ENCODE measurements around the genes ZFY, RBMY1B and DAZ1.

- RRBS, result no CpG with 5 or more reads among the region's 45 CpGs
These were observed 357 bp upstream of the ZFY start for GRCh38 chrY:2934723-2935324.

GRCh38 chrY:2935325-2936303, at the start of gene ZFY:
TSS of gene ZFY (plus strand) at chrY:2935381.
- RRBS, result no CpG with 5 or more reads among the region's 106 CpGs

GRCh38 chrY:3004363-3005160, 69.4 kb downstream of the ZFY start:
- RRBS, result no CpG with 5 or more reads among the region's 7 CpGs

DNA sequence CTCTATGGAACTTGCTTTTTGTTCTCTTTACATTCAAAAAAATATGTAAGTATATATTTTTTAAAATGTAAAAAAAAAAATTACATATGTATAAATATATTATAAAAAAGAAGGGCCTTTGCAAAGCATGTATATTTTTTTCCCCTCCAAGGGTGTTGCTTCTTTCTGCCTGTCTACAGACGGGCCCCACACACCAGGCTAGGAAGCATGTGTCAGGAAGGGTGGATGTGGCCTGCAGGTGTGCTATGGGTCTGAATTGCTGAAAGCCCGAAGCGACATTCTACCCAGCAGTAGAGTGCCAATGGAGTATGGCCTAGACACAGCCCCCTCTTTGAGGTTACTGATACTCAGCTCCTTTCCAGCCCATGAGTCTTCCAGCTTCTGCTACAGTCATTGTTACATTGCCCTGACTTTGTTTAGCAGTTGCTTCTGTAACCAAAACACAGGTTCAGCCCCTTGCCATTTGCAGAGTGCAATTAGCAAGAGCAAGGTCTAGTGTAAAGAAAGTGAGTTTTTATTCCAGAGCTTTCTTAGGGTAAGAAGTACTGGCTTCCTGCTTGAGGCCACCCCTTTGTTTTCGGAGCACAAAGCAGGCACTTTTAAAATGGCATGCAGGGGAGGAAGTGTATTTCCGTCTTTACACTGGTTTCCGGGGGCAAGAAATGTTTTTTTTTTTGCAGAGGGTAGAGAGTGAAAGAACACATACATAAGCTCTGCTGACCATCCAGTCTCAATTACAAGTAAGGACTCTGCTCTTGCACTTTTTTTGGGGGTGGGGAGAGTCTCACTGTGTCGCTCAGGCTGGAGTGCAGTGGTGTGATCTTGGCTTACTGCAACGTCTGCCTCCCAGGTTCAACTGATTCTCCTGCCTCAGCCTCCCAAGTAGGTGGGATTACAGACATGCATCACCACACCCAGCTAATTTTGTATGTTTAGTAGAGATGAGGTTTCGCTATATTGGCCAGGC, 428.0 kb upstream of the AMELY start:
- RRBS, result no CpG with 5 or more reads among the region's 9 CpGs

DNA sequence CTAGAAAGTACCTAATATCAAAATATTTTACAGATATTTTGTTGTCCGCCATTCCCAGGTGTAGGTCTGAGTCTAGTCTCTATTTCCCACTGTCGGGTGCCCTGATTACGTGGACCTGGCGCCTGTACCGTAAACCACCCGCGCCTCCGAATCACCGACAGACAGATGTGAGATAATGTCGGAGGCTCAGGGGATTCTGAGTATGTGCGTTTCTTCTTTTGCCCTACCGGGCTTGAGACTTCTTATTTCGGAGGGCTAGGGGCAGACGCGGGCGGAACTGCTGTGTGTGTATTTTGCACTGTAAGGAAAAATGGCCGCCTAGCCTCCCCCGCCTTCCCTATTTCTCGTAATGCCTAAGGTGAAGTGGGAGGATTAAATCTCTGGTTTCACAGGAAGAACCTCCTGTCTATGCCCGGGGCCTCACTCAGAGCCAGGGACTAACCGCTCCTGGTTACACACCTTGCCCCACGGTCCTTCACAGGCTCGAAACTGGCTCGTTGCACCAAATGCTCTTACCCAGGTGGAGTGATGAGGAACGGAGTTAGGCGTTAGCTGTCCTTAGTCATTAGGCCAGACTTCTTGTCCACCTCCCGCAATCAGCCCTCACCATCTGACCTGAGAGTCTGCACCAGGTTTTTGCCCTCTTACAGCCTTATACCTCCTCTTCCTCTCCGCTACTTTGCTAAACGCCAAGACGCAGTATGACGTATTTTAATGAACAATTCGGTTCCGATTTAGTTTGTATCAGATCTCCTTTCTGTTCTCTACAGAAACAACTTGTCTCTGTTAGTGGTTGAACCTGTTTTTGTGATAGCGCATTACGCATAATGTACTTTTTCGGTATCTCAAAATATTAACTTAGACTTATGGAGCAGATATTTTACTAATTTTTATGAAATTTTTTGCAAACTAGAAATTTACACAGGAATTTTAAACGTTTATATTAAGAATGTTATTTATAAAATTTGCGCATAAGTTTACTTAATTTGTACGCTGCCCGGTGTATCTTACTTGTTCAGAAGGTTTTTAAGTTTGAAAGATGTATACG, 37.9 kb upstream of the USP9Y start:
- RRBS, result no CpG with 5 or more reads among the region's 41 CpGs

- RRBS, result no CpG with 5 or more reads among the region's 2 CpGs
These were observed 158.8 kb upstream of the RBMY1B start for GRCh38 chrY:21352363-21352739.

DNA sequence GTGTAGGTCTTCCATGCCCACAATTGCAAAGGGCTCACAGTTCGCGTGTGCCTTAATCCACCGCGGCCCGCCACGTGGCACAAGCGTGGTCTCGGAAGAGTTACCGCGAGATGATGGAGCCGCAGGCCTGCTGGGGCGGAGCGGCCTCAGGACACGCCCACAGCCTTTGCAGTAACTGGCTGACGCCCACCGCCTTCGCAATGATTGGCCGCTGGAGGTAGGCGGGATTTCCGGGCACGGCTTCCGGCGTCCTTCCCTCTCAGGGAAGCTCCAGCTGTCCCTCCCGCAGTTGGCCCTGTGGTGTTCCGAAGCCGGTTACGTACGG, at the start of gene RBMY1B:
Gene RBMY1B, plus strand, starts transcription at position 227 of the 325 bp plus-strand sequence.
- RRBS, result no CpG with 5 or more reads among the region's 28 CpGs

GRCh38 chrY:23198946-23199409, at the start of gene DAZ1:
TSS of gene DAZ1 (minus strand) at chrY:23199008.
- RRBS, result no CpG with 5 or more reads among the region's 24 CpGs

DNA sequence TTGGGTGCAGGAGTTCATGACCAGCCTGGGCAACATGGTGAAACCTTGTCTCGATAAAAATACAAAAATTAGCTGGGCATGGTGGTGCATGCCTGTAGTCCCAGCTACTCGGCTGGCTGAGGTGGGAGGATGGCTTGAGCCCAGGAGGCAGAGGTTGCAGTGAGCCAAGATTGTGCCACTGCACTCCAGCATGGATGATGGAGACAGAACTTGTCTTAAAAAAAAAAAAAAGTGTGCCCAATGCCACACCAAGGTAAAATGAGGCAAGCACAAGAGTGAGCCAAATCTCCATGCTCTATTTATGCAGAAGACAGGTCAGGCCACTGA, 778.8 kb downstream of the CDY1 start:
- RRBS, result no CpG with 5 or more reads among the region's 2 CpGs

DNA sequence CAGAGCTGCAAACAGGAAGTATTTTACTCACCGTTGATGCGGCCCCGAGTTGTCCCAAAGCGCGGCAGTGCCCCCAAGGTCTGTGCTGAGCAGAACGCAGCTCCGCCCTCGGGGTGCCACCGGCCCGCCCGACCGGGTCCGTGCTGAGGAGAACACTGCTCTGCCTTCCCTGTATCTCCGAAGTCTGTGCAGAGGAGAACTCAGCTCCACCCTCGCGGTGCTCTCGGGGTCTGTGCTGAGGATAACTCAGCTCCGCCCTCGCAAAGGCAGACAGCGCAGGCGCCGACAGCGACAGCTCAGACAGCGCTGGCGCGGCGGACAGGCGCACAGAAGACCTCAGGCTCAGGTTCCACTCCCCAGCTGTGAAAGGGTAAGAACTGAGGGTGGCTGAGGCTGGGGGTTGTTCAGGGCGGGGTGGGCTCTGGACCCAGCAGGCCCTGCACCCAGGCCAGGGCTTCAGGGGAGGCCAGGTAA, 787.0 kb downstream of the CDY1 start:
- RRBS, result no CpG with 5 or more reads among the region's 29 CpGs